Mesangial cell (primary cell): ENCODE data around the gene ELMOD1.

DNA sequence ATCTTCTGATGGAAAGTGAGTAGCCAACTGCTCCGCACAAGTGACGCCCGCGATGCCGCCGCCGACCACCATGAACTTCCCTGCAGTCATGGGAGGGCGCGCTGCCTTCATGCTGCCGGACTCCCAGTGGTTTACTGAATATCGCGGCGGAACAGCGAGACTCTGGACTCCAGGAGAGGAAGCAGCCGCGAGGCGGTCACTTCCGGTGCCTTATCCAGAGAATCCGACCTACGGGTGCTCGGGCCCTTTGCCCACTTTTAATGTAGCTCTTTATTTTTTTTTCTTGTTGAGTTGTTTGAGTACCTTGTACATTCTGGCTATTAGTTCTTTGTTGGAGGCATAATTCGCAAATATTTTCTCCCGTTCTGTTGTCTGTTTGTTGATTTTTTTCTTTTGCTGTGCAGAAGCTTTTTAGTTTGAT is 190.5 kb downstream of the GUCY1A2 start:
- RAMPAGE, long total RNA: no peak

DNA sequence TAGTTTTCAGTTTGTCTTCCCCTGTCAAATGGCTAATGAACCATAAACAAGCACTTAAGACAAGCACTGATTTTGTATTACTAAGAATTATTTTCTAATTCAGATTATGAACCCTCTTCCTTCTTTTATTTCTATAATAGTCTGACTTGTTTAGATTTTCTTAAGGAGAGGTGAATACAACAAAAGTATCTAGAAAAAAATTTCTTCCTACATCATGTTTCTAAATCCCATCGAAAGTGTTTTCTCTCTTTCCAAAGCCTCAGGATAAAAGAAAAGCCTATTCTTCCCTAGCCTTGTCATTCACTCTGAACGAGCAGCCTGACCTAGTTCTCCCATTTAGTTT is 209.0 kb upstream of the GUCY1A2 start:
- RAMPAGE, long total RNA: no peak

DNA sequence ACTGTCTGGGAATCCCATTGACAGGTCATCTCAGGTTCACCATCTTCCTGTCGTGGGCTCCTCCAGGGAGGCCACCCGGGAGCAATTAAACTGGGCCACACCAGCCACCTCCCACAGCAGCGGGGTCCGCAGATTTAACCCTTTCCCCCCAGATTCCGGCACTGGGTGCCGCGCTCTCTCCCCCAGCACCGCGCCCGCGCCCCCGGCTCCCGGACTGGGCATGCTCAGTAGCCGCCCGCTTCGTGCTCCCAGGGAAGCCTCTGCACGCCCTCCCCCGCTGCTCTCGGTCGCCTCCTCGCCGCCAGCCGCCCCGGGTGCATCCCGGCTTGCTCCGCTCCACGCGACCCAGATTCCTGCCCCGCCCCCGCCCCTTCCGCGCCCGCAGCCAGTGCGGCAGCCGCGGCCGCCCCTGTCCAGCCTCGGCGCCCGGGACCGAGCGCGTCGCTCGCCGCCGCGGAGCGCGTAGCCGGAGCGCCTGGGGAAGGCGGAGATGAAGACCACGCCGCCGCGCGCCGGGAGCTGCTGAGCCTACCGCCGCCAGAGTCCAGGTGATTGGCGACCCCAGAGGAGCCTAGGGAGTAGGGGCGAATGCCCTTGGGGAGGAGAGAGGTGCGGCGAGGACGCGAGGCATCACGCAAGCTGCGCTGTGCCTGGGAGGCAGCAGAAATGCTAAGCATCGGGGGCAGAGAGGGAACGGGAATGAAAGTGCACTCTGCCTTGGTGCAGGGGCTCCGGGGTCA is at the start of gene ELMOD1:
ELMOD1 (plus strand) TSS at position 286 of the 740 bp plus-strand sequence.
- RAMPAGE, long total RNA: no peak

DNA sequence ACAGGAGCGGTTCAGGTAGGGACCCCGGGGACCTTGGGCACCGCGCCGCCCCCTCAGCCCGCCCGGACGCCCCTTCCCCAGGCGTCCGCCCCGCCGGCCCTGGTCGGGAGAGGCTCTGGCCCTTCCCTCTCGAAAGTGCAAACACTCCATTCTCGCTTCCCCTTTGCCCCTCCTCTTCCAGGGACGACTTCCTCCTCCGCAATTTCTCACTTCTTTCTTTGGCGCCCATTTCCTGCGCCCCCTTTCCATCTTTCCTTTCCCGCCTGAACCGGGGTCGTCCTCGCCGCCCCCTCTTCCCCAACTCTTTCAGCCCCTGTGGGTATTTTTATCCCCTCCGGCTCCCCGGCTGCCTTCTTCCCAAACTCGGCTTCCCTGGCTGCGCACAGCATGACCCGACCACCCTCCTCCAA is 538 bp downstream of the RAB39A start:
- RAMPAGE, long total RNA: no peak

GRCh38 chr11:108221862-108222219 is 597 bp downstream of the NPAT start:
- RAMPAGE, long total RNA: no peak

DNA sequence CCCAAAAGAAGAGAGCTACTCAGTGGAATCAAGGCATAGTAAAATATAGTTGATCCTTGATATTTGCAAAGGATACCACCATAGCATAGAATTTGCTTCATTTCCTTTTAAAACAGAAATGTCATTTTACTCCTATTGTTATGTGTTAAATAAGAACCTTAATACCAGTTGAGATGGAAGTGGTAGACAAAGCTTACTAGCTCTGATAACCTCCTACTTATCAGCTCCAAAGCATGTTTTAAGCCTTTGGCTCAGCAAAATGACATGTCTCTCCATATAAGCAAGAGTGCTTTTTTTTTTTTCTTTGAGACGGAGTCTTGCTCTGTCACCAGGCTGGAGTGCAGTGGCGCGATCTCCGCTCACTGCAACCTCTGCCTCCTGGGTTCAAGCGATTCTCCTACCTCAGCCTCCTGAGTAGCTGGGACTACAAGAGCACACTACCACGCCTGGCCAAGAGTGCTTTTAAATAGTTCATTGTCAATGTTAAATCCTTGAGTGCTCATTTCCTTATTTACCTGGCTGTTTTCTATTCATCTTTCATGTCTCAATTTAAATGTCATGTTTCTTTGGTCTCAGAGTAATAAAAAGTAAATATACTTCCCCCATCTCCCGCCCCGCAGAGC is 3.7 kb downstream of the ATM start:
- RAMPAGE, long total RNA: no peak

GRCh38 chr11:108567831-108568619 is 25.5 kb downstream of the EXPH5 start:
- RAMPAGE, long total RNA: no peak

DNA sequence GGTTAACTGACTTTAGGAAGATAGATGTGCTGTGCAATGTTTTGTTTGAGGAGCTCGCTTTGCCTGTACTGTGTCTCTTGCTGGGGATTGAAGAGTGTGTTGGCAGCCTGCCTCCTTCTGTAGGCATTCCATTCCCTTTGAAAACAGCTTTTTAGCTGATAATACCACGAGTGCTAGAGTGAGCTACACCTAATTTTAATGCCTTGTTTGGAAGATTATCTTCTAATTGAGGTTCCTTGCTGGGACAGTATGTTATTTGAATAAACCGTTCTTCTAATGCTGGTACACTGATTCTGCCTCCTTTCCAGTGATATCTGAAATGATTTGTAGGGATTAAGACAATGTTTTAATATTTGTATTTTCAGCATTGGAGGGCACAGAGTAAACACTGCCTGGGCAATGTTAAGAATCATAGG is 7.3 kb downstream of the DDX10 start:
- RAMPAGE, long total RNA: no peak

- RAMPAGE, long total RNA: no peak
These were observed 68.5 kb downstream of the DDX10 start for GRCh38 chr11:108733425-108733783.

DNA sequence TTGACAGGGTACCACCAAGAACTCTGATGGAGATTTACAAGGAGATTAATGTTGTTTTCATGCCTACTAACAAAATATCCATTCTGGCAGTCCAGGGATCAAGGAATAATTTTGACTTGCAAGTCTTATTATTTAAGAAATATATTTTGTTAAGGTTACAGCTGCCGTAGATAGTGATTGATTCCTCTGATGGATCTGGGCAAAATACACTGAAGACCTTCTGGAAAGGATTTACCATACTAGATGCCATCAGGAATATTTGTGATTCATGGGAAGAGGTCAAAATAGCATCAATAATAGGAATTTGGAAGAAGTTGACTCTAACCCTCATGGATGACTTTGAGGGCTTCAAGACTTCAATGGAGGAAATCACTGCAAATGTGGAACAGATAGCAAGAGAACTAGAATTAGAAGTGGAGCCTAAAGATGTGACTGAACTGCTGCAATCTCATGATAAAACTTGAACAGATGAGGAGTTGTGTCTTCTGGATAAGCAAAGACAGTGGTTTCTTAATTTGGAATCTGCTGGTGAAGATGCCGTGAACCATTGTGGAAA is 8.9 kb downstream of the ZC3H12C start:
- RAMPAGE, long total RNA: no peak

DNA sequence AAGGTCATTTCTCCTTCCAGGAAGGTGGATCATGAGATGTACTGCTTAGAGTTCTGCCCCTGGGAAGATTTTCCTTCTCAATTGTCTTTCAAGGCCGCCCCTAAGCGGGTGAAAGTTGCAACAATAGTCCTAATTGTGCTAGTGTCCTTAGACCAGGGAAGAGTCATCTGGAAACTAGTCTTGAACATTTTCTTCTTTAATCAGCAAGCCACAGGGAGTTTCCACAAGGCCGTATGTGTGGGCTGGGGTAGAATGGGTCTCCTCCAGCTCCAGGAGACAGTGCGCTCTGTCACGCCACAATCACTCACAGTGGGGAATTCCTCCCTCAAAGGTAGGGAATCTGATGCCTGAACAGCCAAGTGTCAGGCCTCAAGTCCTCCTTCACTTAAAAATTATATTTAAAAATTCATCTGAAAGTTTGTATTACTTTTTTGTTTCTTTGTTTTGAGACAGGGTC is 53.3 kb upstream of the RDX start:
- RAMPAGE, long total RNA: no peak

DNA sequence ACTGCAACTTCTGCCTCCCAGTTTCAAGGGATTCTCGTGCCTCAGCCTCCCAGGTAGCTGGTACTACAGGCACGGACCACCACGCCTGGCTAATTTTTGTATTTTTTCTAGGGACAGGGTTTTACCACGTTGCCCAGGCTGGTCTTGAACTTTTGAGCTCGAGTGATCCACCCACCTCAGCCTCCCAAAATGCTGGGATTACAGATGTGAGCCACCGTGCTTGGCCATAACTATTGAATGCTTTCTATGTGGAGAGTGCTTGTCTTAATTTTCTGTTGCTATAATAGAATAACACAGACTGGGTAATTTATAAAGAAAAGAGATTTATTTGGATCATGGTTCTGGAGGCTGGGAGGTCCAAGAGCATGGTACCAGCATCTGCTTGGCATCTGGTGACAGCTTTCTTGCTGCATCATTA is 34.2 kb downstream of the FDX1 start:
- RAMPAGE, long total RNA: no peak

DNA sequence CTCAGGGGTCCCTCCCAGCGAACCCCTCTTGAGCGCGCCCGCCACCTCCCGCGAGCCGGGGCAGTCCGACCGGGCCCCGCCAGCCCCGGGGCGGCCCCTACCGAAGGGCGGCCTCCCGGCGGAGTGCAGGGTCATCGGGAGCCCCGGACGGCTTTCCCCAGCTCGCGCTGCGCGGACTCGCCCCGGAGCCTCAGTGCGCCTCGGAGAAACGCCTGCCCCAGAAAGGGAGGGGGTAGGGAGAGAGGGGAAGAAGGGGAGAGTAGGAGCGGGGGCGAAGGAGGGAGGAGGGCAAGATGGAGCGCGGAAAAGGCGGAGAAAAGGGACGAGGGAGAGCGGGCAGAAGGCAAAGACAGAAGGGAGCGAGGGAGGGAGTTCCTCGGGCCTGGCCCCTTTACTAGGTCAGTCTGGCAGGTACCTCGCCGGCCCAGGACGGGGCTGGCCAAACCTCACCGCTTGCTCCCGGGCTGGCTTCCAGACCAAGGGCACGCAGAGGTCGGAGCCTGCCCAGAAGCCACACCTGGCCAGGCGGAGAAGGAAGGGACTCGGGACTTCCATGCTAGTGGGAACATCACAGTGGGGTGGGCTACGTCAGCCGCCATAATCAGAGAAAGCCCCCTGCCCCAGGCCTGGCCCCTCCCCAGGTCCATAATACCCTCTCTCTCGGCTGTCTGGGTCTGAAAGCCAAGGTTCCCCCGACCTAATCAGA is 1.3 kb downstream of the POU2AF3 start:
- RAMPAGE, long total RNA: no peak

- RAMPAGE, long total RNA: no peak
These were observed 11.7 kb downstream of the POU2AF3 start for GRCh38 chr11:111309982-111310562.

DNA sequence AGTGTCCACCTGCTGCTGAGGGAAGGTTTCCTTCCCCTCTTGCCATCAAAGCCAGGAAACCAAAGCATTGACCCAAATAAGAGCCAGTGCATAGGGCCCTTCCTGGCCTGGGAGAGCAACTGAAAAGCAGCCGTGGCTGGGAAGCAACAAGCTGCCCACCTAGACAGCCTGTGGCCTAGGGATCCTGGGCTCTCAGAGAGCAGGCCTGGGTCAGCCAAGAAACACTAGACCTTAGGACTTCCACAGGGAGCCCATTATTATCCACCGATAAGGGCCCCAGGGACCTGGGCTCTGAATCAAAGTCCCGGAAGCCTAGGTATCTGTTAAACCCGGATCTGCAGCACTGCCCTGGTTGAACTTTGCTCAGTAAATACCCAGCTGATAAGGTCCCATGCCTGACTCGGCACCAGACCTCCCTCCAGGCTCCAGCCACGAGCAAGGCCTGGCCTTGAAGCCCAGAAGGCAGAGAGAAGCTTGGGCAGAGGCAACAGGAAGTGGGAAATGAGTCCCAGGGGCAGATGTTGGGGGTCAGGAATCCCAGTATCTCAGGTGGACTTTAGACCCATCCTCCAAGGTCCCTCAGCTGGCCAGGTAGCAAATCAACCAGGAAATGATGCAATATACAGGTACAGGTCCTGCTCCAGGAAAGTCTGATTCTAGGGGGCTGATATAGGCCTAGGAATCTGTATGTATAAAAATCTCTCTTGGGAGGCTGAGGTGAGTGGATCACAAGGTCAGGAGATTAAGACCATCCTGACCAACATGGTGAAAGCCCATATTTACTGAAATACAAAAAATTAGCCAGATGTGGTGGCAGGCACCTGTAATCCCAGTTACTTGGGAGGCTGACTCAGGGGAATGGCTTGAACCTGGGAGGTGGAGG is 18.8 kb downstream of the POU2AF1 start:
- RAMPAGE, long total RNA: no peak

DNA sequence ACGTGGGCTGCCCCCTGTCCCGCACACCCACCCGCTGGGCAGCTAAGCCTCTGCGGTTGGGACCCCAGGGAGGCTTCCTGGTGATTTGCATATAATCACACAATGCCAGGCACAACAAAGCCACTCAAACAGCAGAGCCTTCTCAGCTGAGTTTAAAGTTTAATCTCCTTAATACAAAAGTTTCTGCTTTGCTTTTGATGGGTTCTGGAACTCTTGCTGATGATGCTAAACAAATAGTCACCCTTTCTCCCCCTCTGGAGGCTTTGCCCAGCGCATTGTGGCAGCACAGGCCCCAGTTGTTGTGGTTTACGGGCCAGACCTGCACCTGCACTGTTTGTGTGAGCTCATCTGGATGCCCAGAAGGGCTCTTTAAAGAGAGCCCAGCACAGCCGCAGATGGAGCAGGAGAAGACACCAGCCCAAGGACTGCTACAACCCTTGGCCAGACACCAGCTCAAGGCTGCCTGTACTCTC is 60.0 kb upstream of the POU2AF1 start:
- RAMPAGE, long total RNA: no peak

- RAMPAGE, long total RNA: no peak
These were observed 896 bp downstream of the LAYN start for GRCh38 chr11:111541167-111542065.

GRCh38 chr11:111759650-111760144 is 6.5 kb downstream of the PPP2R1B start:
- RAMPAGE, long total RNA: no peak

DNA sequence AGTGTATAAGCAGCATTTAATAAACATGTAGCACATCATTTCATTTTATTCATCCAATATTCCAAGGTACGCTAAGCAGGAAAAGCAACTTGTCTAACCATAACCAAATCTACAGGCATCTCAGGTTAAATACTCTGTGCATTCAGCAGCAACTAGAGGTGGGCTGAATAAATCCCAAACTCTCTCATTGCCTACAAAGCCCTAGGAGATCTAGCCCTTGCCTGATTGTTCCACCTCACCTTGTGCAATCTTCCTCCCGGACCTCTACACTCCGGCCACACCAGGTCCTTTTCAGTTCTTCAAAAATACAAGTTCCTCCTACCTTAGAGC is 25.2 kb upstream of the PPP2R1B start:
- RAMPAGE, long total RNA: no peak

GRCh38 chr11:111933826-111934275 is 3.3 kb upstream of the DIXDC1 start:
- RAMPAGE, long total RNA: no peak